Omental fat pad (tissue), 4 donors: ENCODE results near the genes CLUAP1 and UBALD1.

- PRO-cap = no peak
- RAMPAGE, long total RNA, 4 experiments = start-site peak on the plus strand in 4 of 4 experiments, at chr16:3500990-3501046 at its widest, 35 to 138 reads per replicate
Observed at GRCh38 chr16:3500665-3501374, at the start of gene CLUAP1. TSS of gene CLUAP1 (plus strand) at chr16:3501004.

GRCh38 chr16:3588823-3590060 is 12.0 kb upstream of the NLRC3 start:
- PRO-cap = no peak
- RAMPAGE, long total RNA, 4 experiments = no peak in any of the 4 experiments

GRCh38 chr16:3722986-3723293 is 5.6 kb upstream of the TRAP1 start:
- PRO-cap = no peak
- RAMPAGE, long total RNA, 4 experiments = no peak in any of the 4 experiments

GRCh38 chr16:3731571-3732159 is 14.3 kb upstream of the TRAP1 start:
- PRO-cap = no peak
- RAMPAGE, long total RNA, 4 experiments = start-site peak on the minus strand in 1 of 4 experiments, at chr16:3731931-3732062 at its widest, 12 reads per replicate

DNA sequence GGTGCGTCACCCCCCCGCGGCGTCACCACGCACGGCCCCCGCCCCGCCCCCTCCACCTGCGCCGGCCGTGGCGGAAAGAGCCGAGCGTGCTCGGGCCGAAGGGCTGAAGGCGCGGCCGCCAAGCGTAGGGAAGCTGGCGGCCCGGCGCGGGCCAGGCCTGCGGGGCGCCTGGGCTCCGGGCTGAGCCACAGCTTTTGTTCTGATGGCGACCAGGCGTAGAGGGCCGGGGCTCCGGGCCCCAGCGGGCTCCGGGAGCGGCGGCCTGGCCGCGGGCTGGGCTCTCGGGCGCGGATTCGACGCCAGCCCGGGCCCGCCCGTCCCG is 234 bp upstream of the CREBBP start:
- PRO-cap = bidirectional peak, plus-strand start at position 106 of the sequence, minus-strand start outside the sequence
- RAMPAGE, long total RNA, 4 experiments = no peak in any of the 4 experiments

DNA sequence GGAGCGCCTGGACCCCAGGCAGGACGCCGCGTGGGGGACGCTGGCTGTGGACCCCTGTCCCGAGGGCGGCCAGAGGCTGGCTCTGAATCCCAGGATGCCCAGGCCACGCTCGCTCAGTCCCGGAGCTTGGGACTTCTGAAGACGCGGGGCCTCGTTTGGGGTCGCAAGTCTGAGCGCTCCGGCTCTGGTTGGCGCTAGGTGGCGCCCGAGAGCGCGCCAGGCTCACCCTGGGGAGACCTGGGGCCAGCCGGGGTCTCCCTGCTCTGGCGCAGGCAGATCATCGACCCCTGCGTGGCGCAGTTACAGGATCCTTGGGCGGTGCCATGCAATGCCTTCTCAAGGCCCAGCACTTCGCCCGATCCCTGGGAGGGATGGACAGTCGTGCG is 58.5 kb upstream of the CREBBP start:
- PRO-cap = no peak
- RAMPAGE, long total RNA, 4 experiments = no peak in any of the 4 experiments

DNA sequence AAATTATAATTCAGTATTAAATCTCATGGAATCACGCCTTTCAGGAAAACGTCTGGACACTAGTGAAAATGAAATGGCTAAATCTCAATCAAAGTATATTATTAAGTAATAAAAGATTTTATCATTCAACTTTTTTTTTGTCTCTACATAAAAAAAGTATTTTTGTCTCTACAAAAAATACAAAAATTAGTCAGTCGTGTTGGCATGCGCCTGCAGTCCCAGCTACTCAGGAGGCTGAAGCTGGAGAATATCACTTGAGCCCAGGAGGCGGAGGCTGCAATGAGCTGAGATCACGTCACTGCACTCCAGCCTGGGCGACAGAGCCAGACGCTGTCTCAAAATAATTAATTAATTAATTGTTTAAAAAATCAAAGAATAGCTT is 22.8 kb downstream of the ADCY9 start:
- PRO-cap = no peak
- RAMPAGE, long total RNA, 4 experiments = no peak in any of the 4 experiments

DNA sequence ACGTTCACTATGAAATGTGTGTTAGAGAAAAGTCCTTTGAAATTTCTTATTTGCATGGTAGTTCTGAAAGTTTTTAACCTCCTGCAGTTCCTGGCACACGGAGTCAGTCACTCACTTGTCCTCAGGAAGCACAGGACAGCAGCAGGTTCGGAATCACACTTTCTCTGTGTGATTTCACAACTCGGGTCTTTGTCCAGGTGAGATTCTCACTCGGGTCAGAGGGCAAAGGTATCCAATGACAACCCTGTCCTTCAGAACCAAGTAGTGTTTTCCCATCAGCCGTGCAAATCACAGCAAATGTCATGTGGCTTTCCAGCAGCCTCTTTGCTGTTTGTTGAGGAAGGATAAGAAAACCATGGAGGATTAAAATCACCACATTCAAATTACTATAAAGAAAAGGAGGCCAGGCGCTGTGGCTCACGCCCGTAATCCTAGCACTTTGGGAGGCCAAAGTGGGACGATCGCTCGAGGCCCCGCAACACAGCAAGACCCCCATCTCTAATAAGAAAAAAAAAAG is 22.1 kb downstream of the ADCY9 start:
- PRO-cap = no peak
- RAMPAGE, long total RNA, 4 experiments = no peak in any of the 4 experiments

- PRO-cap = no peak
- RAMPAGE, long total RNA, 4 experiments = no peak in any of the 4 experiments
Observed at GRCh38 chr16:4231378-4231912, 10.4 kb downstream of the SRL start.

DNA sequence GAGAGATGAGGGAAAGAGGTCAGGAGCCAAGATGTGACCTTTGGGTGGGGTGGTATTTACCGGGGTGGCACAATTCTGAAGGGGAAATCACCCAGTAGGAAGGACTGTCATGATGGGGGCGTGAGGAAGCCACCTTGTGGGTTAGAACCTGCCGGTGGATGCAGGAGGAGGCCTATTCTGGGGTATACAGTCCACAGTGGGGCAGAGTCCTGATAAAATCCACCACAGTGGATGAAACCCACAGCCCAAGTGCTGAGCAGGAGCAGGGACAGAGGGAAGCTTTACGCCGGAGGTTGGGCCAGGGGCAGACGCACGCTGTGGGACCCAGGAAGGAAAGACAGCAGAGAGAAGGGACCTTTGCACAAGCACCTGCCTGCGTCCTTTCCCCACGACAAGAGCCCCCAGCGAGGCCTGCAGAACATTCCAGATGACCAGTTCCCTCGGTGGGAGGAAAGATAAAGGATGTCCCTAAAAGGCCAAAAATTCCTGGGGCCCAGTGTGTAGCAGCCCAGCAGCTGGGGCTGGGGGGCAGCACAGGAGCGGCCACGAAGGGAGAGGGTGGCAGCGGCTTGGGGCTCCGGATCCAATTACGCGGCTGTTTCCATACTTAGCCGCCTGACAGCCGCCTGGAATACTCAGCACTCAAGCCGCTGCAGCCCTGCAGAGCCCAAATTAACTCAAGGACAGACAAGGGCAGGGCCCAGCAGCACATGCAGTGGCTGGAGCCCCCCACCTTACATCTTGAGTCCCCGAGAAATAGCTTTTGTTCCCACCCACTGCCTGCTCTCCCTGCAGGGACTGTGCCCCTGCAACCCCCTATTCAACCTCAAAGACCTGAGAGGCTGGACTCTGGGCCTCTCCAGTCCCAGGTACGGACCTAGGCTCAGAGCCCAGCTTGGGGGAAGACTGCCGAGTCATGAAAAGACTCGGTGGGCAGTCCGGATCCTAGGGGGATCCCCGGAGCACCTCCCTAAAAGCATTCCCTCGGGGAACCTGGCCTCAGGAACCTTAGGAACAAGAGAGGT is 1.3 kb downstream of the SRL start:
- PRO-cap = no peak
- RAMPAGE, long total RNA, 4 experiments = no peak in any of the 4 experiments

DNA sequence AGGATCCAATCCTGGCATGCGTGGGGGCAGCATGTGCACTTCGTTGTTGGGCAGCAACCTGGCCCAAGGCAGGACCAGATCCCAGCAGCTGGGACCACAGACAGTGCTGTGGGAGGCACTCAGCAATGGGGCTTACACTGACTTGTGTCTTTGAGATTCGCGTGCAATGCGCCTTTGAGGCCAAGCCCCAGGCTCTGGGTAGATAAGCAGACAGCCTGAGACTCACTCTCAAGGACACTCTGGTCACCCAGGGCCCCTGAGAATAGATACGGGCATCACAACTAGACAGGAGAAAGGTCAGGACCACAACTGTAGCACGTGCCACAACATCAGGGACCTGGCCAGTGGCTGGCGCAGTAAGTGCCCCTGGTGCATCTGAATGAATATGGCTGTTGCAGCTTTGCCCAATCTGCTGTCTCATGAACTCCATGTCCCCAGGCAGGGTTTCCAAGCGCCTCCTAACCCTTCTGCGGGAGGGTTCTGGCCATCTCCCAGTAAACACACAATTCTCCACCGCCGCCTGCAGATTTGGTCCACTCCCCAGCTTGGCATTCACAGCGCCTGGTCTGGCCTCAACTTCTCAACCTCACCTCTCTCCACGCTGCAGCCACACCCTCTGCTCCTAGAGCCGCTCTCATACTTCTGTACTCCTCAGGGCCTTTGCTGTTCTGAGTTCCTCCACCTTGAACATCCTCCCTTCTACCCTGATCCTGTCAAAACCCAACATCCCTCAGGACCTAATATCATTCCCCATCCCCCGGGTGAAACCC is 3.1 kb downstream of the PAM16 start:
- PRO-cap = no peak
- RAMPAGE, long total RNA, 4 experiments = no peak in any of the 4 experiments

- PRO-cap = no peak
- RAMPAGE, long total RNA, 4 experiments = no peak in any of the 4 experiments
Observed at GRCh38 chr16:4361156-4361606, 10.1 kb upstream of the PAM16 start.

GRCh38 chr16:4399920-4400247 is 16.5 kb downstream of the CORO7 start:
- PRO-cap = no peak
- RAMPAGE, long total RNA, 4 experiments = no peak in any of the 4 experiments

GRCh38 chr16:4411605-4412305 is 4.6 kb downstream of the CORO7 start:
- PRO-cap = no peak
- RAMPAGE, long total RNA, 4 experiments = no peak in any of the 4 experiments

GRCh38 chr16:4412306-4413037 is 3.9 kb downstream of the CORO7 start:
- PRO-cap = no peak
- RAMPAGE, long total RNA, 4 experiments = no peak in any of the 4 experiments

DNA sequence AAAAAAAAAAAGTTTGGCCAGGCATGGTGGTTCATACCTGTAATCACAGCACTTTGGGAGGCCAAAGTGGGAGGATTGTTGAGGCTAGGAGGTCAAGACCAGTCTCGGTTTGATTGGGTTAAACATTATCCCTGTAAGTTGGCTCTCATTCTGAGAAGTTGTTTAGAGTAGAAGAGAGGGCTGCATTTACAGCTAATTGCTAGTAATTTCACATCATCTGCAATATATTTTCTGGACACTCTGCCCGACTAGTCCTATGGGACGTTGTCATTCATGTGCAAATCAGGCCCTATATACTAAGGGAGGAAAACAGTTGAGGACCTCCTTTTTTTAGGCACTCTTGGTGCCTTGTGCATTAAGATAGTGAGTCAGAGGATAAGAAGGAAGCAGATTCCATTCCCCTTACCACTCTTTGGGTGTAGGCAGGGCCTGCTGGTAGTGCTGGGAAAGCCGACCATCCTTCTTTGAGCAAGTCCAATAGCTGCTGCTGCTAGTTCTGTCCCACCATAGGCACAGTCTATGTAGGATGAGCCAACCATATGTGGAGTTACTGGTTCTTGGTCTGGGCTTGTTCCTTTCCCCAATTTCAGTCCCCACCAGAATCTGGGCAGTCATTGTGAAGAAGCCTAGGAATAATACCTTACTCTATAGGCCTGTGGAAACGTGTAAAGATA is 18.8 kb downstream of the HMOX2 start:
- PRO-cap = no peak
- RAMPAGE, long total RNA, 4 experiments = no peak in any of the 4 experiments

DNA sequence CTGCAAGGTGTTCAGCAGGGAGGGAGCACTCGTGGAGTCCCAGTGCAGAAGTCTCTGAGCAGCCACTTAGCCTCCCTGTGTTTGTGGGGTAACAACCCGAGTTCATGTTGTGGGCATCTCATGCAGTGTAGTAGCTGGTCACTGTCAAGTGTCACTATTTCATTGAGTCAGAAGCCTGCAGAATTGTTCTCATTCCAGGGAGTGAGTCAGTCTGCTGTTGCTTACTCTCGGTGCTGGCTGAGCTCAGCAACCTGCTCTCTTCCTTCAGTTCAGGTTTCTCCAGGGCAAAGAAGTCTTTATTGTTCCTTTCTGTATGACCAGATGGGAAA is 24.1 kb downstream of the HMOX2 start:
- PRO-cap = no peak
- RAMPAGE, long total RNA, 4 experiments = no peak in any of the 4 experiments

DNA sequence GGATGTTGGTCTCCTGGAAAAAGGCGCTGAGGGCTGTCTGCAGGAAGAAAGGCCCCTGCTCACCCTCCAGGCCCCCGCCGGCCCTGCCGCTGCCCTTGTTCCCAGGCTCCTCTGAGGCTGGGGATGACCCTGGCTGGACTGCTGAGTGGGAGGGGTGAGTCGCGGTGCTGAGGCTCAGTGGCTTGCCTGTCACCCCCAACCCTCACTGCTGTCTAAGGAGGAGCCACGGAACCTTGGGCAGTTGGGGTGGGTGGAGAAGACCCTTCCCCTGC is 4.2 kb downstream of the UBALD1 start:
- PRO-cap = no peak
- RAMPAGE, long total RNA, 4 experiments = no peak in any of the 4 experiments

GRCh38 chr16:4614489-4615164 is at the start of gene UBALD1:
TSS of gene UBALD1 (minus strand) at chr16:4614888.
- PRO-cap = unidirectional peak, minus-strand start at chr16:4614888
- RAMPAGE, long total RNA, 4 experiments = start-site peak on the minus strand in 1 of 4 experiments, at chr16:4614883-4614888 at its widest, 37 reads per replicate

- PRO-cap = no peak
- RAMPAGE, long total RNA, 4 experiments = no peak in any of the 4 experiments
Observed at GRCh38 chr16:4663770-4664498, 29.4 kb upstream of the NUDT16L1 start.